Zone of skin (tissue), 1 donor: Measurements from ENCODE around the genes CCR7, KRTAP4-11 and KRTAP4-4.

- RRBS: no CpG with 5 or more reads among the region's 10 CpGs
Observed at GRCh38 chr17:40337348-40337939, 27.1 kb downstream of the GJD3 start.

DNA sequence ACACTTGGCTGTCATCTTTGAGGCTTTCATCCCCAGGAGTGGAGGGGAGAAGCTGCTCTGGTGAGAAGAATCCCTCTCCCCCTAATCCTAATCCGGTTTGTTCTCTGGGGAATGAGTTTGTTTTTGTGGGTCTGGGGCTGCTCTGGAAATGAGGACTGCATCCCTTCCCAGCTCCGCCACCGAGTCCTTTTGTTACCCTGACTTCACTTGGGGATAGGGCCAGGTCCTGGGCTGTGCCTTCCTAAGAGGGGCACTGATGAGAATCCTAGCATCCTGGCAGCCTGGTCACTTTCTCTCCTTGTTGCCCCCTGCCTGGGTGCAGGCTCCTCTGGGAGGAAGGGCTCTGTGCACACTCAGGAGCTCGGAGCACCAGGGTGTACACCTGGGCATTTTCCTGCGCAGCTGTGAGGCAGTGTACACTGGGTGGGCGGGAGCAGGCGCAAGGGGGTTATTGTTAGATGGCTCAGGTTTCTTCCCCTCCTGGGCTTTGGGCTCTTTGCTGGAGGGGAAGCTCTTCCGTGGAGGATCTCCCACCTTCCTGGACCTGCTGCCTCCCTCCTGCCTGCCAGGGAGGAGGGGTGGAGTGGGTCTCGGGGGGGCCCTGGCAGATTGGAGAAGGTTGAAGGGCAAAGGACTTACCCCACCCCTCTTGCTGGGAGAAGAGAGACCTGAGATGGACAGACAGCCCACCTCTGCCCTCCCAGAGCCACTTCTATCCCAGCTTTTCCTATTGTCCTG lies 20.9 kb downstream of the GJD3 start:
- RRBS: no CpG with 5 or more reads among the region's 9 CpGs

DNA sequence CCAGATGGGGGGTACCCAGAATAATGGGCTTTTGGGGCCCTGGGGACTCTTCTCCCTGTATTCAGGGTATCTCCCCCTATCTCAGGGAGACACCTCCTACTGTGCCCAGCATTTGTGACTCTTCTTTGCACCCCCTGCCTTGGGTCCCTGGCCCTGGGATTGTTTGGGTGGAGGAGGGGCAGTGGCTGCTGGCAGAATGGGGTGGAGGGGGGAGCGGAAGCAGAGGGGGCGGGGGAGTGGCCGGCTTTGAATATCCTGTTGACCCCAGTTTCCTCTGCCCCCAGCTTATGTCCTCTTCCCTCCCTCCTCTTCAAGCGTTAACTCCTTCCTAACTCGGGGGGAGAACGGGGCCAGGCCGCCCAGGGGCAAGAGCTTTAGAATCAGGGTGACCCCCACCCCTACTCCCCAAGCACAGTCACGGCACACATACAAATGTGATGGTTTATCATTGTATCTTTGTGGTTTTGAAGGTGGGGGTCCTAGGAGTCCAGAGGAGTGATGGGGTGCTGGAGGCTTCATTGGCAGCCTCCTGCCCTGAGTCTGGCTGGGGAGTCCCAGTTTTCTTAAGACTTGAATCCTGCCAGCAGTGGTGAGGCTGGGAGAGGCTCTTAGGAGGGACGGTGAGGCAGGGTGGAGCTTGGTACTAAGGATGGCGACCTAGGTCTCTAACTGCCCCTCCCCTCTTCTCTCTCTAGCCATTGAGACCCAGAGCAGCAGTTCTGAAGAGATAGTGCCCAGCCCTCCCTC lies 16.7 kb downstream of the GJD3 start:
- RRBS: no CpG with 5 or more reads among the region's 10 CpGs

GRCh38 chr17:40376615-40376983 lies 12.1 kb upstream of the GJD3 start:
- RRBS: no CpG with 5 or more reads among the region's 7 CpGs

DNA sequence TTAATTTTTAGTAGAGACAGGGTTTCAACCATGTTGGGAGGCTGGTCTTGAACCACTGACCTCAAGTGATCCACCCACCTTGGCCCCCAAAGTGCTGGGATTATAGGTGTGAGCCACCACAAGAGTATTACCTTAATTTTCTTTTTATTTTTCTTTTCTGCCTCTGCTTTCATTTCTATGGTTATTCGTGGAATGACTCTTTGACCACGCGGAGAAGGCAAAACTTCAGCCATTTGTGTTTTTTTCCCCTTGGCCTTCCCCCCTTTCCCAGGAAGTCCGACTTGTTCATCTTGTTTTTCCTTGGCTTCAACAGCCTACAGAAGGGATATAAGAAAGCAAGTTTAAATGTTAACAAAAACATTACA lies 21.6 kb downstream of the TOP2A start:
- RRBS: no CpG with 5 or more reads among the region's 4 CpGs

DNA sequence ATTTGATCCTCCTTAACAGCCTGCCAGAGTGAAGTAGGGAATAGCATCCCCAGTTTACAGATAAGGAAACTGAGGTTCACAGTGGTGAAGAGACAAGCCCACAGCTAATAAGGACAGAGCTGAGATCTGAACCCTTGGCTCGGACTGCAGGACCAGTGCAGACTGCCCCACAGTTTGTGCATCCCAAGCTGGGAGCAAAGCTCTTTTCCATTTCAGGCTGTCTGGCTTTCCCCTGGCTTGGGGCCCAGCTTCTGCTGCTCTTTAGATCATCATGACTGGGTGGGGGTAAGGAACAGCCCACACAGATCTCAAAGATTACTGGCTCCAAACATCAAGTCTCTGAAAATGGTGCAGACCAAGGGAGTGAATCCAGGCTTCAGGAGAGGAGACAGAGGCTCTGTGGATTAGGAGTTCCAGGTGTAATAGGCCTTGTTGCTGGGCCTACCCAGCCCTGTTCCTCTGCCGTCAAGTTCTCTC lies 10.2 kb upstream of the IGFBP4 start:
- RRBS: no CpG with 5 or more reads among the region's 2 CpGs

DNA sequence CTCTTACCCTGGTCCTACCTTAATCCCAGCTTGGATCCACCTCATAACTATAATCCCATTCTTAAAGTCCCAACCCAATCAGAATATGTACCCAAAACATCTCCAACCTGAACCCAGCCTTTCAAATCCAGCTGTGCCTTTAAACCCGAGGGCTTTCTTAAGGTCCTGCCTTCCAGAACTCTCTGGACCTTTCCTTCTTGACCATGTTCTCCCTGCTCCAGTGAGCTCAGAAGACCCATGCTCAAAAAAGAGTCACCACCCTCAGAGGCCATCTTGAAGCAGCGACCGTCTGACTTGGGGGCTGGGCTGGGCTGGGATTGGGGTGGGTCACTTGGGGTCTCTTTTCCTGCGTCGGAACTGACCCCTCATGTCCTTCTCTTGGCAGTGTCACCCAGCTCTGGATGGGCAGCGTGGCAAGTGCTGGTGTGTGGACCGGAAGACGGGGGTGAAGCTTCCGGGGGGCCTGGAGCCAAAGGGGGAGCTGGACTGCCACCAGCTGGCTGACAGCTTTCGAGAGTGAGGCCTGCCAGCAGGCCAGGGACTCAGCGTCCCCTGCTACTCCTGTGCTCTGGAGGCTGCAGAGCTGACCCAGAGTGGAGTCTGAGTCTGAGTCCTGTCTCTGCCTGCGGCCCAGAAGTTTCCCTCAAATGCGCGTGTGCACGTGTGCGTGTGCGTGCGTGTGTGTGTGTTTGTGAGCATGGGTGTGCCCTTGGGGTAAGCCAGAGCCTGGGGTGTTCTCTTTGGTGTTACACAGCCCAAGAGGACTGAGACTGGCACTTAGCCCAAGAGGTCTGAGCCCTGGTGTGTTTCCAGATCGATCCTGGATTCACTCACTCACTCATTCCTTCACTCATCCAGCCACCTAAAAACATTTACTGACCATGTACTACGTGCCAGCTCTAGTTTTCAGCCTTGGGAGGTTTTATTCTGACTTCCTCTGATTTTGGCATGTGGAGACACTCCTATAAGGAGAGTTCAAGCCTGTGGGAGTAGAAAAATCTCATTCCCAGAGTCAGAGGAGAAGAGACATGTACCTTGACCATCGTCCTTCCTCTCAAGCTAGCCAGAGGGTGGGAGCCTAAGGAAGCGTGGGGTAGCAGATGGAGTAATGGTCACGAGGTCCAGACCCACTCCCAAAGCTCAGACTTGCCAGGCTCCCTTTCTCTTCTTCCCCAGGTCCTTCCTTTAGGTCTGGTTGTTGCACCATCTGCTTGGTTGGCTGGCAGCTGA lies 13.2 kb downstream of the IGFBP4 start:
- RRBS: no CpG with 5 or more reads among the region's 23 CpGs

GRCh38 chr17:40490289-40491381 lies 10.8 kb downstream of the TNS4 start:
- RRBS: no CpG with 5 or more reads among the region's 9 CpGs

DNA sequence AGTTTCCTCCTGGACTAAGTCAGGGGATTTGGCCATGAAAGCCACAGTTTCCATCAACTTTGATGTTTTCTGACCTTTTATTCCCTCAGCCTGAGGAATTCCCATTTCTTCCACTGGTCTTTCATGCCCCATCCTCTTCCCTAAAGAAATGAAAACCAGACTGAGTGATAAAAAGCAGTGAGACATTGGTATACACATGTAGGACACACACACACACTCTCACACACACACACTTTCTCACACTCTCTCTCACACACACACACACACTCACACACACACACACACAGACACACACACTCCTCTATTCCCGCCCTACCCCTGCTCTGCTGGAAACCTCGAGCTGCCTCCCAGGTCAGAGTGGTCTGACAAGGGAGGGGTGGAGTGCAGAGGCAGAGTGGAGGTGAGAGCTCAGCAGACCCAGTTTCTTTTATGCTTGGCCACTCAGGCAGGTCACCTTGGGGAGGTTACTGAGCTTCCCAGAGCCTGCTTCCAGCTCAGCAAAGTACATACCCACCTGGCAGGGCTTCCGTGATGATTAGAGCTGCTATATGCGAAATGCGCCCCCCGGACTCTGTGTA lies 30.8 kb downstream of the CCR7 start:
- RRBS: no CpG with 5 or more reads among the region's 6 CpGs

- RRBS: no CpG with 5 or more reads among the region's 7 CpGs
Observed at GRCh38 chr17:40547345-40548045, 17.8 kb downstream of the CCR7 start.

DNA sequence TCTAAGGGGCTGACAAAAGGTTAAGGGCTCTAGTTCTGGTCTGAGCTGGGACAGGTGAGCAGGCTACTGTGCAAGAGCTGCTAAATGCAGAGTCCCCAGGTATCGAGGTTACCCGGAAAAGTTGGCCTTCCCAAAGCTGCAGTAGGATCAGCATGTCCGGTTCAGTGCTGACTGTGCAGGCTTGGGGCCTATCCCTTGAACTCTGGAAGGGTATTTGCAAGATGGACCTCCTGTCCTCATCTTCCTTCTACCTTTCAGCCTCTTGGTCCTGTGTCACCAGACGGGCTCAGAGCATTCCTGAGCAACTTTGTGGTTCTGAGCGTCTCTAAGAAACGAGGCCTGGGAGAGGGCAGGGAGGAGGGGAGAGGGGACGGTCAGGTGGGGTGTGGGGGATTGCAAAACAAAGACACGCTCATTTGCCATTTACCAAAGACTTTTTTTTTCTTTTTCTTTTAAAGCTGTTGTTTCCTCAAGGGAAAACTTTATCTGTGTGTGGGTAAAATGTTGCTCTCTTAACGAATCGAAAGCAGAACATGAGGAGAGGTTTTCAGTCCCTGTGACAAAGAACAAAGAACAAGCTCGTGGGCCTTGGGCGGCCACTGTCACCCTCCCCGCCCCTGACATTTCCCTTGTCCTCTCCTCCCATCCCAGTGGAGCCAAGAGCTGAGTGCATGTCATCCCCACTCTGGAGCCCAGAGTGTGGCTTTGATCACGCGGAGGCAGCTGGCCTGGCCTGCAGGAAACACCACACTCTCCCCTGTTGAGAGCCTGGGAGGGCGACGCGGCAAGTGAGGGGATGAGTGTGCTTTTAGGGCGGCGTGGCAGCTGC lies 11.7 kb downstream of the CCR7 start:
- RRBS: 60% methylated on average over 1 of the region's 20 CpGs

DNA sequence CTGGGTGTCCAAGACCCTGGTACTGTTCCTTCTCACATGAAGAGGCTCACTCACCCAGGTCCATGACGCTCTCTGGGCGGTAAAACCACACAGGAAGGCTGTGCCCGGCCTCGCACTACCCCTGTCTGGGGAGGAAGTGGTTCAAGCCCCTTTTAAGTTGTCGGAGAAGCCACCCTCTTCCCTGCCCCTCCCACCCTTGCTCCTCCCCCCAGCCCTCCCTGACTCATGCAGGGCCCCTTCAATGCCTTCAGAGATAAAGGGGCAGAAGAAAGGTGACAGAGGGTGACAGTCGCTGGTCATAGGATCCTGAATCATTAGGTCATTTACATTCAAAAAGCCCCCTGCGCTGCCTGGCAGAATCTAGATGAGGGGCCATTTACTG lies at the start of gene CCR7:
CCR7 (minus strand) TSS at position 127 of the 382 bp plus-strand sequence.
- RRBS: no CpG with 5 or more reads among the region's 7 CpGs

GRCh38 chr17:40630632-40631233 lies 16.9 kb downstream of the SMARCE1 start:
- RRBS: no CpG with 5 or more reads among the region's 13 CpGs

GRCh38 chr17:40922151-40922872 lies 15.1 kb downstream of the KRT23 start:
- RRBS: no CpG with 5 or more reads among the region's 7 CpGs

GRCh38 chr17:40926903-40927477 lies 10.5 kb downstream of the KRT23 start:
- RRBS: no CpG with 5 or more reads among the region's 5 CpGs

- RRBS: no CpG with 5 or more reads among the region's 7 CpGs
Observed at GRCh38 chr17:40956572-40957160, 10.1 kb downstream of the KRT39 start.

DNA sequence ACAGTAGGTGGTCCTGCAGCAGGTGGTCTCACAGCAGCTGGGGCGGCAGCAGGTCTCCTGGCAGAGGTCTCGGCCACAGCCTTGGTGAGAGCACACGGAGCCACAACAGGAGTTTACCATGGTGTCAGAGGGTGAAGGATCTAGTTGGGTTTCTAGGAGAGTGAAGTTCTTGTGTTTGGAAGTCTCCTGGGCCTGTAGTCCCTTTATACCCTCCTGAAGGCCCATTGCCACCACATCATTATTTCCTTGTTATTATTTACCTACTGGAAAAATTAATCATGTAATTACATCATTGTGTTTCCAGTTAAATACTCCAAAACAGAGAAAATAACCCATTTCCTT lies at the start of gene KRTAP4-11:
KRTAP4-11 (minus strand) TSS at position 178 of the 342 bp plus-strand sequence.
- RRBS: no CpG with 5 or more reads among the region's 3 CpGs

GRCh38 chr17:41160319-41160992 lies at the start of gene KRTAP4-4:
Gene KRTAP4-4 (minus strand): TSS chr17:41160748.
- RRBS: no CpG with 5 or more reads among the region's 4 CpGs

GRCh38 chr17:41338901-41339545 lies 11.6 kb downstream of the KRT33A start:
- RRBS: no CpG with 5 or more reads among the region's 6 CpGs